PC-3 (cell line): Measurements from ENCODE around the gene CCDC134.

- RAMPAGE, long total RNA, result no peak
Observed at GRCh38 chr22:41411416-41412236, 29.9 kb downstream of the TEF start.

DNA sequence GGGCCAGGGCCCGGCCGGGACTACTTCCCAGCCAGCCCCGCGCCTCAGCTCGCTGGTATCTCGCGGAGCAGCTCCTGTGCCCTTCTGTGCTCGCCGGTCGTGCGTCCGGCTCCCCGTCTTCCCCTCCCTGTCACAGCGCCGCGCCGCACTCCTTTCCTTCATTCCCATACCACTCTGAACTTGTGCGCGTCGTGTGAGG lies 192 bp upstream of the TOB2 start:
- RAMPAGE, long total RNA, result no peak

GRCh38 chr22:41517380-41517921 lies 26.8 kb downstream of the POLR3H start:
- RAMPAGE, long total RNA, result no peak

DNA sequence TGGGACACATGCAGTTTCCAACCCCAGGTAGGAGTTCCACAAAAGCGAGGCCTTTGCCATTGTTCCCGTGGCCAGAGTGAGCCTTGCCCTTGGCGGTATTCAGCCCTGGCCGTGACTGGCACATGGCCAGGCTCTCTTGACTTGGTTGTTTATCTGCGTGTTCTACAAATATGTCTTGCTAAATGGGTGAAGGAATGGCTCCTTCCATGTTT lies 20.1 kb downstream of the POLR3H start:
- RAMPAGE, long total RNA, result no peak

DNA sequence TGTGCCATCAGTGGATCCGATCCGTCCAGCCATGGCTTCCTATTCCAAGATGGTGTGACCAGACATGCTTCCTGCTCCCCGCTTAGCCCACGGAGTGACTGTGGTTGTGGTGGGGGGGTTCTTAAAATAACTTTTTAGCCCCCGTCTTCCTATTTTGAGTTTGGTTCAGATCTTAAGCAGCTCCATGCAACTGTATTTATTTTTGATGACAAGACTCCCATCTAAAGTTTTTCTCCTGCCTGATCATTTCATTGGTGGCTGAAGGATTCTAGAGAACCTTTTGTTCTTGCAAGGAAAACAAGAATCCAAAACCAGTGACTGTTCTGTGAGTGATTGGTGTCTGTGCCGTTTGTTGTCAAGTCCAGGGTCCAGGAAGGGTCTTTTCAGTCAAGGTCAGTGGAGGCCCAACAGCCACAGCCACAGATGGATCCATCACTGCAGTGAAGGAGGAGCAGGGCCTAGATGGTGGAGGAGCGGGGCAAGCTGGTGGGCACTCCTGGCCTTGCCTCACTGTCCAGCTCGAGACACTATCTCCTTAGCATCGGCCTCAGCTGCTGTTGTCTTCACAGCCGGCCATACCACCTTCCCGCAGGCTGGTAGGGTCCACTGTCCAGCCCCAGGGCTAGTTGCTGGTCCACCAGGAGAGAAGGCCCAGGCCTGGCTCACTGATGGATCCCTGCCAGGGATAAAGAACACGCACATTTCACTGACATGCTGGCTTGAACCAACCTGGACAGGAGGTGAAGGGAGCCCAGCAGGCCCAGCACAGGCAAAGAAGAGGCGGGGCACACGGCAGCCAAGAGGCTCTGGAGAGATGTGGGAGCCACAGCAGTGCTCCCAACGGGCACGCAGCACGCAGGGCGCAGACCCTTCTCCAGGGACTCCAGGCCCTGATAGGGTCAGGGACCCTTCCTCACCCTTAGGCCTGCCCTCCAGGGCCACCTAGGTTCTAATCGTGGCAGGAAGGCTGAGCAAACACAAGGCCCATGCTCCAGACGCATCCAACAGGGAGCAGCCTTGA lies 15.3 kb downstream of the POLR3H start:
- RAMPAGE, long total RNA, result no peak

DNA sequence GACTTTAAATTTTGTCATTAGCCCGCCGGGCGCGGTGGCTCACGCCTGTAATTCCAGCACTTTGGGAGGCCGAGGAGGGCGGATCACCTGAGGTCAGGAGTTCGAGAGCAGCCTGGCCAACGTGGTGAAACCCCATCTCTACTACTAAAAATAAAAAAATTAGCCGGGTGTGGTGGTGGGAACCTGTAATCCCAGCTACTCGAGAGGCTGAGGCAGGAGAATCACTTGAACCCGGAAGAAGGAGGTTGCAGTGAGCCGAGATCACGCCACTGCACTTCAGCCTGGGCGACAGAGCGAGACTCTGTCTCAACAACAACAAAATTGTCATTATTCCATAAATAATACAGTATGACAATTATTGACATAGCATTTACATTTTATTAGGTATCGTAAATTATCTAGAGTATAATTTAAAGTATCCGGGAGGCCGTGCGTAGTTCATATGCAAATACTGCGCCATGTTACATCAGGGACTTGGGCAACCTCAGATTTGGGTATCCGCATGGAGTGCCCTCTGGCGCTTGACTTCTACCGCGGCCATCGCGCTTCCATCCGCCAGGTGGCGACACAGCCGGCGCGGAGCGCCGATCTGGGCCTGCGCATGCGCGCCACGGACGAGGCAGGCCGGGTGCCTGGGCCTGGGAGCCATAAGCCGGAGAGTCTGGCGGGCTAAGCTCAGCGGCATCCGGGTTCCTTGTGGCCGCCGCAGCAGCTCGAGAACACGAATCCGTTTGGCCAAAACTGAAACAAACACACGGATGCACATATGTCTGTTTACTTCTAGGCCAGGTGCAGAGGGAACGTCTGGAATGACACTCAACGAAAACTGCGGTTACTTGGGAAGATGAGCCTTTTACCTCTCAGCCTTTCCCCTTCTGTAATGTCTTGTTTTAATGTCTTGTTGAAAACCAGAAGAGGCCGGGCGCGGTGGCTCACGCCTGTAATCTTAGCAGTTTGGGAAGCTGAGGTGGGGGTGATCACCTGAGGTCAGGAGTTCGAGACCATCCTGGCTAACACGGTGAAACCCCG lies 22.1 kb downstream of the SNU13 start:
- RAMPAGE, long total RNA, result no peak

GRCh38 chr22:41746686-41746939 lies 47.3 kb downstream of the MEI1 start:
- RAMPAGE, long total RNA, result no peak

DNA sequence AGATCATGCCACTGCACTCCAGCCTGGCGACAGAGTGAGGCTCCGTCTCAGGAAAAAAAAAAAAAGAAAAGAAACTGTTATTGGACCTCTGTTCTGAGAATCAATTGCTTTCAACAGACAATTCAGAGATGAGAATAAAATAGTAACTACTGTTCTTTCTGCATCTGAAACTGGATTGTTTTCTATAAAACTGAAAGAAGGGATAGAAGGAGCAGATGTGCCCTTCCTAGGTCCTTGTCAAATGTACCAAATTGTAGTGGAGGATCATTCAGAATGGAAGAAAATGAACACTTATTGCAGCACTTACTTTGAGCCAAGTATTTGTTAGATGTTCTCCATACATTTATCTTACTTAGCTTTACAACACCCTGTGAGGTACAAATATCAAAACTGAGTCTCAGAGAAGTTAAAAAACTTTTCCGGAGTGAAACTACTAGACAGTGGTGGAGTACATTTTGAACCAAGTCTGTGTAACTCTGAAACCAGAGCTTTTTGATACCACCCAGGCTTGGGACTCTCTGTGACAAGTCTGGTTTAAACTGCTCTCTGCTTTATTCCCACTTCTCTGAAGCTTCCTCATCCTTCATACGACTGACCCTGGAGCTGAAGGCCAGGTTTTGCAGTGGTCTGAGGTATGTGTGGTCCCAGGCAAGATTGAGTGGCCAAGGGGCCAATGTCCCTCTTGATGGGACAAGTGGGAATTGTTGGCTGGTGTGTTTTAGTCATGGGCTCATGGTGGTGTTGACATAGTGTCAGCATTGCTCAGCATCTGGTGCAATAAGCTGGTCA lies 48.3 kb upstream of the CCDC134 start:
- RAMPAGE, long total RNA, result no peak

GRCh38 chr22:41799579-41800819 lies at the start of gene CCDC134:
Gene CCDC134, plus strand, starts transcription at chr22:41800679.
- RAMPAGE, long total RNA, result no peak

DNA sequence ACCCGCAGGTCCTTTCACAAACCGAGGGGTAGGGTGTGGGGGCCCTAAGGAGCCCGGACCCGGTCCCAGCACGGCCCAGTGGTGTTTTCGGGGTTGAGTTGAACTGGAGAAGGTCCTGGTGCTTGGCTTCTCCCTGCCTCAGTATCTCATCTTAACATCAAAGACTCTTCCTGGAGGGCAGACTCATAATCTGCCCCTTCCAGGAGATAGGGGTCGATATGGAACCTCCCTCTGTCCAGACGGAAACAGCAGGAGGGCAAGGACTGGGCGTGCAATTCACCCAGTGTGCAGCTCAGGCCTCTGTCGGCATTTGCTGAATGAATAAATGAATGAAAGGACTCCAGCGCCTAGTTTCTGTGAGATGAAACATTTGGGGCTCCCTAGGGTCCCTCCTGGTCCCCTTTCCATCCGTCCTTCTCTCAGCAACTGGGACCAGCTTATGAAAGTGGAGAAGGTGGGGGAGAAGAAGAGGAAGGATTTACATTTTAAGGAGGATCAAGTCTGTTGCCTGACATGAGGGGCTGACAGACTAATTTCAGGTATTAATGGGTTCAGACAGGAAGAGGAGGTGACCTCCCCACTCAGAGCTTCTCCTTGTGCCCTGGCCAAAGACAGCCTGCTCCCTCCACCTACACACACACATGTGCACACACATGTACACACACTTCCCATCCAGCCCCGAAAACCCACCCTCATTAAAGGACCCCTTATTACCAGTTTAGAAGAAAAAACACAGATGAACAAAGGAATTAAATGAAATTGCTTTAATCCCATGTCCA lies 1.1 kb upstream of the SHISA8 start:
- RAMPAGE, long total RNA, result no peak

GRCh38 chr22:41977126-41977793 lies 8.0 kb downstream of the SEPTIN3 start:
- RAMPAGE, long total RNA, result no peak

DNA sequence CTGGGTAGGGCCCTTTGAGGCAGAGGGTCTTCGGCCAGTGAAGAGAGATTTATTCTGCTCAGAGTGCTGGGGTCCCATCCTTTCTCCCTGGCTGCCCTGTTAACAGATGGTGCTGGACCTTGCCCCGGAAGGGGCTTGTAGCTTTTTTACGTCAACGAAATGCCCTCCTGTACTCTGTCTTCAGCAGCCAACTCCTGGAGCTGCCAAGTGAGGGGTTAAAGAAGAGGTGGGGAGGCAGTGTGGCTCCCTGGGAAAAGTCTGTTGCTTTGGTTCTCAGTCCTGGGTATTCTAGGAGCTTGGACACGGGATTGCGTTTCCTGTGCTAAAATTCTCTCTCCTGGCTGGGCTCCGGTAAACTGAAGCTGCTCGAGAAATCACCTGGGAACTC lies 885 bp upstream of the SMDT1 start:
- RAMPAGE, long total RNA, result no peak

DNA sequence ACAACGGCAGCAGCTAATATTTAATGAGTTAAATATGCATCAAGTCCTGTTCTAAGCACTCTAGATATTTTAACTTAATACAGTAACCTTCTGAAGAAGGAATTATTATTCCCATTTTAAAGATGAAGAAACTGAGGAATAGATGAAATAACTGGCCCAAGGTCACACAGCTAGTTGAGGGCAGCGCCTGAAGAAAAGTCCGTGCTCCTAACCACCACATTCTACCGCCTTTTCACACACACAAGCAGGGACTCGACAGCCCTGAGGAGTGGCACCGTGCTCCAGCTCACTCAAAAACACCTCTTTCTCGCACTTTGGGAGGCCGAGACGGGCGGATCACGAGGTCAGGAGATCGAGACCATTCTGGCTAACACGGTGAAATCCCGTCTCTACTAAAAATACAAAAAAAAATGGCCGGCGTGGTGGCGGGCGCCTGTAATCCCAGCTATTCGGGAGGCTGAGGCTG lies 916 bp downstream of the NDUFA6 start:
- RAMPAGE, long total RNA, result no peak

GRCh38 chr22:42090858-42091329 lies 322 bp upstream of the NDUFA6 start:
- RAMPAGE, long total RNA, result no peak

DNA sequence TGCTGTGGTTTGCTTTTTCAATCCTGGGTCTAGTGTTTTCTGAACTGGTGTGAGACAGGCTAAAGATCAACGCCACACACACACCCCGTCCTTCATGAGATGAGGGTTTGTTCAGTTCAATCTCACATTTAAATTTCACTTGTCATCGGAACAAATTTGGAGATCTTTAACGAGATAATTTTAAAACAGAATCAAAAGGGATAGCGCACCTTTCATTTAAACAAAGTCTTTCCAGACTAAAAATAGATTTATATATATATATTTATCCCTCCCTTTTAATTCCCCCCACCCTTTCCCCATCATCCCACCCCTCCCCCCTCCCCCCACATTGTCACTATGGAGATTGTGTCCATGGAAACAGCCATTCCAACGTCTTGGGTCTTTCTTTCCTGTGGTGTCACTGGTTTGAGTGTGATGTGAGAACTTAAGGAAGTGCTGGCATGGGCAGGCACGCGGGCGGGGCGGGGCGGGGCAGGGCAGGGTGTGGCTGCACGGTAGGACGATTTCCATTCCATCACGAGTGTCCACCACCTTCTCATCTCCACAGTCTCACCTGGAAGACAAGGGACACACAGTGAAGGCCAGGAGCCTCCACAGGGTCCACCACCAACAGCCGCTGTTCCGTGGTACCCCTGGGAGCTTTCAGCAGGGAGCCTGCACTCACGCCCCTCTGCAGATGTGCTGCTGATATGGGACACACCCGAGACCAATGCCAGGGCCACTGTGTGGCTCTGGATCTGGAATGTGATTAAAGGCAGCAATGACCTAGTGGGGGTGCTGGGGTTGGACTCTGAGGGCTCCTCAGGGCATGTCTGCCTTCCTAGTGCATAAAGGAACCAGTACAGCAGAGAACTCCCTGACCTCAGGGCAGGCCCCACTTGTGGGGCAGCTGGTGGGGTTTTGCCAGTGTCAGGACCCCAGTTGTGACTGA lies 30.5 kb upstream of the CYP2D6 start:
- RAMPAGE, long total RNA, result no peak

DNA sequence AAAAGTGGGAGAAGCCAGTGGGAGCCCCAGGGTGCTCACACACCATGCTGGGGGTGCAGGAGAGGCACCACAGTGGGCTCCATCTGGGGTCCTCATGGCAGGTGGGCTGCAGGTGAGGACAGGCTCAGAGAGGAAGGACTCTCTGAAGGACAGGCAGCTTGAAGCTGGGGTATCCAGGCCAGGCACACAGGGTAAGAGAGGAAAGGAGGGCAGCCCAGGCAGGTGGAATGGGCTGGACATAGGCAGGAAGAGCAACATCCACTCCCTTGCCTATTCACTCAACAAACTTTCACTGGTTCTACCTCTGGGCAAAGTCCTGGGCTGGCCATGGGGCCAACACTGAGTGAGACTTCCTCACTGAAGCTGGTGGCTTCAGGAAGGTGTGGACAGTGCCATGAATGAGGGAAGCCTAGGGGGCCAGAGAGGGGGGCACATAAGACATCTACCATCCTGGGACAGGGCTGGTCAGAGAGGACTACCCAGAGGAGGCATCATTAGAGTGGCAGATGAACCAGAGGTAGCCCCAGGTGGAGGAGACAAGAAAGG lies 44.9 kb upstream of the TCF20 start:
- RAMPAGE, long total RNA, result no peak

- RAMPAGE, long total RNA, result no peak
Observed at GRCh38 chr22:42420845-42421108, 11.4 kb downstream of the NFAM1 start.

GRCh38 chr22:42459721-42460146 lies 27.5 kb upstream of the NFAM1 start:
- RAMPAGE, long total RNA, result no peak

DNA sequence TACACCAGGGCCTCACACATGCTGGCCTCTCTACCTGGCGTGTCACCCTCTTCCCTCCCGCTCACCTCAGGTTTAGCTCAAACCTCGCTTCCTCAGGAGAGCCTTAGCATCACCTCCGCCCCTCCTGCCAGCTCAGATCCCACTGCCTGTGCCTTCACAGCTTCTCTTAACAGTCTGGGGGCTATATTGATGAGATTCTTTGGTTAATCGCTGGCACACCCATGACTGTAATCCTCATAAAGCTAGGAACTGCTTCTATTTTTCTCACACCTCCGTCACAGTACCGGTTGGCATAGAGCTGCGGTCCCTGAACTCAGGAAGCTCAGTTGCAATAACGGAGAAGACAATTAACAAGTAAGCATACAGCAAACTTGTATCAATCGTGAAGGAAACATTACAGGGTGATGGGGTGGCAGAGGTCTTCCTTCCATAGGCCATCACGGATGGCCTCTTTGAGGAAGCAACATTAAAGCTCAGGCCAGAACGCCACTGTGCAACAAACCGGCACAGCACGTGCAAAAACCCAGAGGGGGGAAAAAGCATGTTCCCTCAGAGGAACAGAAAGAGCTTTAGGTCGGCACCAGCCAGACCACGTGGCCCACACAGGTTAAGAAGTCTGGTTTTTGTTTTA lies 27.1 kb downstream of the SERHL2 start:
- RAMPAGE, long total RNA, result no peak

DNA sequence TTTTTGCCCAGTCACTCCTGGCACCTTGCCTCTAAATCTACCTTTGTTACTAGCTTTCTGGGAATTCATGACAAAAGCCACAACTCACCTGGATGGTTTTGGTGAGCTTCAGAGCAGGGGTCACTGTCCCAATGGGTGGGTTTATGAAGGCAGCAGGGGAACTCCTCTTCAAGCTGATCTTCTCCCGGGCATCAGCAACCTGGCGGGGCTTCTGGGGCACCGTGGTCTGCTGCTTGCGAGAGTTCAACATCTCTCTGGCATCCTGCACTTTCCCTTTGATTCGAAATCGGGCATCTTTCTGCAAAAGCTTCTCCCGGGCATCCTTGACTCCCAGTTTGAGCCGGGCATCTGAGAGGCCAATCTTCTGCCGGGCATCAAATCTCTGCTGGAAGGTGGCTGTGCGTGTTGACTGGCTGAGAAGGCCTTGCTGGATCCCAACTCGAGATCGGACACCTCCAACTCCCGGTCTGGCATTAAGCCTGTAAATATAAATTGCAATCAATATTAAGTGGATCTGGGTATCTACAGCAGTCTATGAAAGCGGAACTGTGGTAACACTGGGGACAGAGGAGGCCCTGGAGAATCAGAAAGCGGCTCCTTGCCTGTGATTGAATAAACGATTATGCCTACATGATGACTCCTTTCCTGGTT lies 11.9 kb downstream of the POLDIP3 start:
- RAMPAGE, long total RNA, result no peak